Neutrophil (primary cell): ENCODE measurements around the genes WDR74 and OTUB1.

DNA sequence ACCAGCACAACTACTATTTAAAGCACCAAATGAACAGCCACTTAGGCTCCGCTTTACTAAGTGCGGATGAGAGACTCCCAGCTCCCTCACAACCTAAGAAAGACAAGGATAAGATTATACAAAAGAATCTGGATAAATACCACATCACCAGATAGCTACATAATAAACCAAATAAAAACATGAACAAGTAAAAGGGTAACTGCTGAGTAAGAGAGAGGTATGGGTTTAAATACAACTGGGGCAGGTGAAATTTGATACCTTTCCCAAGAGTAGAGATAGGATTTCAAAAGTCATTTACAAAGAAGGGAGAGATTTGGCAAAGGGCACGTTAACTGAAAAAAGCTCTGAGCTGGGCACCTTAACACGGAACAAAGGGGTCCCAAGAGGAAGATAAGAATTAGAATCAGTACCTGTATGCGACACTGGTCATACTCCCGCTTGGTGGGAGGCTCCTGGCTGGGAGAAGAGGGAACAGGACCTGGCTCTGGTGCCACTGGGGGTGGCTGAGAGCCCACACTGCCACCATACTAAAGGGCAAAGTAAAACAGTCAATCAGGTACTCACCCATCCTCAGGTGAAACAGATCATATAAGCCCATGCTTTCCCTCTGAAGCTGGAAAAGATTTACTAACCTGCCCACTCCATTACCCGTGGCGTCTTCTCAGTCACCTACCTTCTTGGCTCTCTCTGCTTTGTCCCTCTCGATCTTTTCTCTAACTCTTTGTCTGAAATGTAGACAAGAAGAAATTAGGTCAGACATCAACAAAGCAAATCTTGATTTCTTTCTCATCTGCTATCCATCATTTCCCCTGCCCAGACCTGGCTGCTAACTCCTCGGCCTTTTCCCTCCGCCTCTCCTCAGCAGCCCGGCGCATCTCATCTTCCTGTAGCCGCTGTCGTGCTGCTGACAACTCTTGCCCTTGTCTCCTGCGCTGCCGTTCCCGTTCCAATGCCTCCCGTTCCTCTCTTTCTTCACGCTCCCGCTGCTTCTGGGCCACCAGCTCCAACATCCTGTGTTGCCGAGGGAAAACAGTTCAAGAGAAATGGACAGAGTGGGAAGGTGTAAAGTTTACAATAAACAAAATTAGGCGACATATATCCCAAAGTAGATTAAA is 1.4 kb downstream of the UBXN1 start:
- PRO-cap: no peak

GRCh38 chr11:62726312-62726999 is 801 bp downstream of the HNRNPUL2 start:
- PRO-cap: unidirectional peak, minus-strand start at chr11:62726901

GRCh38 chr11:62786288-62787082 is 717 bp upstream of the TMEM179B start:
- PRO-cap: no peak

GRCh38 chr11:62839439-62839977 is at the start of gene WDR74:
WDR74 (minus strand) TSS chr11:62839590.
- PRO-cap: no peak

DNA sequence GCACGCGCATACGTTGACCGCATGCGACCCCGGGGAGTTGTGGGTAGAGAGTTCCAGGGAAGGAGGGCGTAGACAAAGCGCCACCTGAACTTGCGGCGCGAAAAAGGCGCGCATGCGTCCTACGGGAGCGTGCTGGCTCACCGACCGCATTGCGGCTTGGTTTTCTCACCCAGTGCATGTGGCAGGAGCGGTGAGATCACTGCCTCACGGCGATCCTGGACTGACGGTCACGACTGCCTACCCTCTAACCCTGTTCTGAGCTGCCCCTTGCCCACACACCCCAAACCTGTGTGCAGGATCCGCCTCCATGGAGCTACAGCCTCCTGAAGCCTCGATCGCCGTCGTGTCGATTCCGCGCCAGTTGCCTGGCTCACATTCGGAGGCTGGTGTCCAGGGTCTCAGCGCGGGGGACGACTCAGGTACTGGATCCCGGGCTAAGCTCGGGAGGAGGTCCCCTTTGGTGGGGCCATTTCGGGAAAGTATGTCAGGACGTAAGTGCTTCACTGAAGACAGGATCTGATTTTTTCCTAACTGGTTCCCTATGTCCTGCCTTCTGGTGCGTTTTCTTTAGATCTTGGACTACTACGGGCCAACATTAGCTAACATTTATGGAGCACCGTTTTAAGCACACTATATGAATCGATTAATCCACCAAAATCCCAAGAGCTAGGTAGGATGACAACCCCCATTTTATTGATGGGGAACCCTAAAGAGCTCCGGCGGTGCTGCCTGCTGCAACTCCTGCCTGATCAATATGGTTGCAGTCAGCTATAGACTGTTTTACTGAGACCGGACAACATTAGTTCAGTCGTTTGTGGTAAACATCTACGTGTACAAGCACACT is 16.8 kb upstream of the WDR74 start:
- PRO-cap: bidirectional peak, plus-strand start at position 199 of the sequence, minus-strand start outside the sequence

- PRO-cap: no peak
Measured at GRCh38 chr11:63404495-63404975, 35.0 kb downstream of the SLC22A9 start.

GRCh38 chr11:63552852-63553413 is 10.2 kb downstream of the PLAAT2 start:
- PRO-cap: no peak

- PRO-cap: no peak
Measured at GRCh38 chr11:63575417-63575680, 12.2 kb upstream of the PLAAT2 start.

GRCh38 chr11:63698937-63699733 is 17.8 kb downstream of the RTN3 start:
- PRO-cap: no peak

- PRO-cap: no peak
Measured at GRCh38 chr11:63762446-63762691, 6.2 kb downstream of the ZFTA start.

DNA sequence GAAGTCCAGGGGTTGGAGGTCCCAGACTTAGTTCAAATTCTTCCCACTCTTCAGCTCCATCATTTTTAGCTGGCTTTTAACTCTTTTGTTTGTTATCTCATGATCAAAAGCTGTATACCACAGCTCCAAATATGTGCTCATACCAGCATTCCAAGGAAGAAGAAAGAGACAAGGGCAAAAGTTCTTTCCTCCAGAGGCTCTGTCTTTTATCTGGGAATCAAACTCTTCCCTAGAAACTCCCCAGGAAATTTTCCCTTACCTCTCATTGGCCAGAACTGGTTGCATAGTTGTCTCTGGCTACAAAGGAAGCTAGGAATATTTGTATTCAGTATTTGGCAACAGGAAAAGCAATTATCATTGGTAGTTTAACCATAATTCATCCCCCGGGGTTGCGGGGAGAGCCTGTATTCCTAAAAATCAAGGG is 10.4 kb upstream of the ZFTA start:
- PRO-cap: no peak

DNA sequence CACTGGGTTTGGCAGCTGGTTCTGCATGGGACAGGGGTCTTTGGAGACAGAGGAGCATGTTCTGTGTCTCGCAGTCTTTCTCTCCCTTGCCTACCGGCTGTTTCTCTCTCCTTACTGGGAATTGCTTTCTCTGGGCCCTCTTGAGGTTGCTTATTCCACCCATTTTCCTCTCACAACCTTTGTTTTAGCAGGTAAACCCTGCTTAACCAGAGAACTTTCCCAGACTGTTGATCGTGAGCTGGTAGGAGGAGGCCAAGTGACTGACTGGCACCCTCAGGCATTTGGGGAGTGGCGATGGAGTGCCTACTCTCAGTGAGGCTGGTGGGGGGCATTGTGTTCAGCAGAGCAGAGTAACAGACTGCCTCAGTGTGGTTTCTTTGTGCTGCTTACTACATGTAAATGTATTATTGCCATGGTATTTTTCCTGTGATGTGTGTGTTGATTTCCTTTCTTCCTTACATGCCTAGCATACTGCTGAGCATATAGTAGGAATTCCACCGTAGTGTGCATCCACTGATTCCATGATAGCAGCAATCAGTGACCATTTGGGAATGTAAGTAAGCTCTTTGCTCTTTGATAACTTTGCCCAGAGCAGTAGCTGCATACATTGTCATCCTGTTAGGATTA is 2.6 kb downstream of the MARK2 start:
- PRO-cap: no peak

DNA sequence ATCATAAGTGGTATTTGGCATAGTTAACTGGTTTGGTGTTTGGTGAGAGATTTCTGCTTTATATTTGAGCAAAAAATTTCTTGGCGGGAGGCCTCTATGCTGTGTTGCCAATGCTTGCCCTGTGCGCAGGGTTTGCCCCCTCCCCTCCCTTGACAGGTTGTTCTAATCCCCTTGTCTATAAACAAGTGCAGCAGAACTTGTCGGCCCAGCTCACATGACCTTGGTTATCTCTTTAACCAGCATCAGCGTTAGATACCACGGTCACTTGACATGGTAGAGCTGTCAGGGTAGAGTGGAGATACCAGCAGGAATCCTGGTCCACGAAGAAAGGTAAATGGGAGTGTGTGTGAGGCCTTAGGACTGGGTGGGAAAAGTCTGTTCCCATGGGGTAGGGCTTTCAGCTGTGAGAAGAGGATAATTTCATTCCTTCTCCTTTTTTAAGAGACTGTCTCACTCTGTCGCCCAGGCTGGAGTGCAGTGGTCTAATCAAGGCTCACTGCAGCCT is 35.7 kb downstream of the MARK2 start:
- PRO-cap: no peak

DNA sequence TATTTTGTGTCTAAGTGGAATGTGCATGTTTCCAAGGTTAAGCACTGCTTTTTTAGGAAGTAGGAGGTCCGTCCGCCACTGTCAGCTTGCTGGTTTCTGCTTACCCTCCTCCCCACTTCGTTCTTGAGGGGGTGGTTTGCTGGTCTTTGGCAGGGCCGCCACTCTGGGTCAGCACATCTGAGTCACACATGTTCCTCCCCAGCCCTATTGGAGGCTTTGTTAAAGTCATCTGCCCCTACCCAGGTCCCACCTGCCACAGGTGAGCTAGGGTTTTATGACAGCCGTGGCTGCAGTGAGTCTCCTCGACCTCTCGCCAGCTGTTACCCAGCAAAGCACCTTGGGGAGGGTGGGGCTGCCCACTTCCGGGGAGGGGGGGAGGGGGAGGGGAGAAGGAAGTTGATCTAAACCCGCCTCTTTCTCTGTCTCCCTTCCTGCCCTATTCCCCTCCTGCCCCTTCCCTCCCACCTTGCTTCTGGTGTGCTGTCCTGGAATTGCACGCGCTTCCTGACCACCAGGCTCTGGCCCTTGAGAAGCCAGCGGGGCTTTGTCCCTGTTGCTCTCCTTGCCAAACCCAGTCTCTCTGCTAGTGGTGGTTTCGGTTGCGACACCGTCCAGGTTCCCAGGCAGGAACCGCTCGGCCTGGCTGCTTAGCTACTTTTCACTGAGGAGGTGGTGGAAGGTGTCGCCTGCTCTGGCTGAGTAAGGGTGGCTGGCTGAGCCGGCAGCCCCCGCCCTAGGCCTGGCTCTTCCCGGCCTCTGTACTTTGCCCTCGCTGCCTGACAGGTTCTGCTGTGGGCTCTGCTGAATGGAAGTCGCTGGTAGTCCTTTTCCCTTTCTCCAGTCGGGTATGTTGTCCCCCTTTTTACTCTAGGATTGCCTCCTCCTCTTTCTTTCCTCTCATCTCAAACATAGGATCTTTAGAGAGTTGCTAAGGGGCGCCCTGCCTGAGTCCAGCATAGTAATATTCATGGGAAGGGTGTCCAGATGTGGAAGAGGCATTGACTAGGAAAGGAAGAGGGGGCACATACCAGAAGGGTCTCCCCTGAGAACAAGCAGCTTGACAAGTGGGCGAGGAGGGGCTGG is 28.5 kb downstream of the RCOR2 start:
- PRO-cap: no peak

GRCh38 chr11:63889267-63889863 is 27.6 kb downstream of the RCOR2 start:
- PRO-cap: no peak

- PRO-cap: no peak
Measured at GRCh38 chr11:63907581-63908348, 9.2 kb downstream of the RCOR2 start.

DNA sequence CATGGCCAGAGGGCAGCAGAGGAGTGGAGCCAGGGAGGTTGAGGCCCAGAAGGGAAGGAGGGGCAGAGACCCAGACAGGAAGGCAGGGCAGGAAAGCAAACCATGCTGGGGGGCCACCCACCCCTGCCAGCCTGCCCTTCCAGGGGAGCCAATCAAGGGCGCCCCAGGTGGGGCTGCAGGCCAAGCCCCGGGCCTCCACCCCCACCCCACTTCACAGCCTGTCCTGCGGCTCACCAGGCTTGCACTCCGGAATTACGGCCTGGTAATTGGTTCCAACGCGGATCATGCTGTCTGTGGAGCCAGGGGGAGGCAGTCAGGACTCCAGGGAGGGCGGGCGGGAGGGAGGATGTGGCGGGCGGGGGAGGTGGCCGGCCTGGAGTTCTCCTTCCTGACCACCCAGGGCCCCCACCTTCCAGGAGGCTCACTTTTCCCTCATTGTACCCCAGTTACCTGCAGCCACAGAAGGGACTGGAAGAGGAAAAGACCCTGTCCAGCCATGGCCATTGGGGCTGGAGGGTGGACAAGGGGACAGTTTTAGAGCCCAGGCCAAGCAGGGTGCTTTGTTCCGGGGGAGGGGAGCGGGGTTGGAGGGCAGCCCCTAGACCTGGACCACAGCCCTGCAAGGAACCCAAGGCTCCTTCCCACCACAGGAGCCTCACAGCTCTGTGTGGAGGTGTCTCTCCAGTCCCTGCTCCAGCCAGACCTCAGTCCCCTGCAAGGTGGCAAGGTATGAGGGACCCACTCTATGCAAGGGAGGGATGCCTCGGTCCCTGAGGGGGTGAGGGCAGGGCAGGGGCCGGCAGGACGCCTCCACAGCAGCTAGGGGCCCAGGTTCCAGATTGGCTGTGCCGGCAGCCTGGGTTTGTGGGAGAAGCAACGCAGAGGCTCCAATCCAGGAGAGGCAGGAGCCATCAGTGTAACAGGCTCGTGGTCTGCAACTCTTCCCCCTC is 1.4 kb downstream of the RCOR2 start:
- PRO-cap: no peak

GRCh38 chr11:63919912-63920617 is 3.1 kb upstream of the RCOR2 start:
- PRO-cap: no peak

GRCh38 chr11:63985731-63986618 is at the start of gene OTUB1:
OTUB1 (plus strand) TSS chr11:63986438.
- PRO-cap: bidirectional peak, plus-strand start at chr11:63986453, minus-strand start at chr11:63986316; unidirectional peak, plus-strand start at chr11:63986453

- PRO-cap: no peak
Measured at GRCh38 chr11:64058326-64058939, 22.7 kb downstream of the FLRT1 start.